Melanocyte of skin (primary cell): ENCODE results near the genes CCDC33, IMP3 and SNX33.

DNA sequence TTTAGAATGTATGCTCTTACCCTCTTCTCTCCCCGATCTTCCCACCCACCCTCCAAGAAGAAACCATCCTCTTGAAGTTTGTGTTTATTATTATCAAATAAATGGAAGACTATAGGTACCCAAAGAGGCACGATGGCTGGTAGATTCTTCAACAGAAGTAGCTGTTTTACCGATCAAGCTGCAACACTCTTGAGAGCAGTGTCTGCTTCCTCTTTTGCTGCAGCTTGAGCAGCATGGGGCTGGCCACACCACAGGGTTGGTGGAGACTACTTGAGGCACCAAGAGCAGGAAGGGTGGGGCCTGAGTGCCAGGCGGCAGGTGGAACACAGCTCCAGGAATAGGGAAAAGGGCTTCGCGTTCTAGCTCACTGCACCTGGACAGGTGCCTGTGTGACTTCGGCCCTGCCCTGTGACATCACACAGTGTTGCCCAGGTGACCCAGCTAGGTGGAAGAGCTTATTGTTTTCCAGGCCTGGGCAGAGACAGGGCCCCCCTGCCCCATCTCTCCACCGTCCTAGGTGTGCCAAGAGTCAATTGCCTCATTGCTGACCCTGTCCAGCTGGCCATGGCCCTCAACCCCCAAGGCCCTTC is at the start of gene CCDC33:
TSS of gene CCDC33 (plus strand) at position 458 of the 590 bp plus-strand sequence.
- CAGE, long polyA plus RNA, 2 experiments = no peak in any of the 2 experiments

- CAGE, long polyA plus RNA, 2 experiments = no peak in any of the 2 experiments
Measured at GRCh38 chr15:74319377-74320245, 47.8 kb downstream of the CYP11A1 start.

DNA sequence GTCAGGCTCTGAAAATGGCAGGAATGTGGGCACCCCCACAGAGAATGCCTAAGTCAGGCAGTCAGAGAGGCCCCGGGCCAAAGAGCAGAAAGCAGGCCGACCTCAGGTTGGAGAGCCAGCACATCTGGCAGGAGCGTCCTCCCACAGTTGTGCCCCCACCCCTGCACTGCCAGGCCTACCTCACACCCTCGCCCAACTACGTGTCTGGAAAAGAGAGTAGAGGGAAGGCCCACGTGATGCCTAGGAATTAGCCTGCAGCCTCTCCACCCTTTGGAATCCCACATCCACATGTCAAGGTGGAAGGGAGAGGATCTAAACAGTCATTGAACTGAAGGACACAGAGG is 10.7 kb downstream of the SEMA7A start:
- CAGE, long polyA plus RNA, 2 experiments = no peak in any of the 2 experiments

GRCh38 chr15:74428431-74428794 is 5.3 kb downstream of the SEMA7A start:
- CAGE, long polyA plus RNA, 2 experiments = no peak in any of the 2 experiments

- CAGE, long polyA plus RNA, 2 experiments = no peak in any of the 2 experiments
Measured at GRCh38 chr15:74512016-74512501, 29.0 kb upstream of the ARID3B start.

GRCh38 chr15:74624685-74625282 is 9.1 kb downstream of the CLK3 start:
- CAGE, long polyA plus RNA, 2 experiments = no peak in any of the 2 experiments

- CAGE, long polyA plus RNA, 2 experiments = no peak in any of the 2 experiments
Measured at GRCh38 chr15:74630239-74631434, 15.0 kb downstream of the CLK3 start.

GRCh38 chr15:74638589-74639532 is 23.2 kb downstream of the CLK3 start:
- CAGE, long polyA plus RNA, 2 experiments = no peak in any of the 2 experiments

- CAGE, long polyA plus RNA, 2 experiments = no peak in any of the 2 experiments
Measured at GRCh38 chr15:74795181-74796331, 13.7 kb downstream of the CSK start.

GRCh38 chr15:74802250-74803163 is 10.1 kb upstream of the LMAN1L start:
- CAGE, long polyA plus RNA, 2 experiments = no peak in any of the 2 experiments

DNA sequence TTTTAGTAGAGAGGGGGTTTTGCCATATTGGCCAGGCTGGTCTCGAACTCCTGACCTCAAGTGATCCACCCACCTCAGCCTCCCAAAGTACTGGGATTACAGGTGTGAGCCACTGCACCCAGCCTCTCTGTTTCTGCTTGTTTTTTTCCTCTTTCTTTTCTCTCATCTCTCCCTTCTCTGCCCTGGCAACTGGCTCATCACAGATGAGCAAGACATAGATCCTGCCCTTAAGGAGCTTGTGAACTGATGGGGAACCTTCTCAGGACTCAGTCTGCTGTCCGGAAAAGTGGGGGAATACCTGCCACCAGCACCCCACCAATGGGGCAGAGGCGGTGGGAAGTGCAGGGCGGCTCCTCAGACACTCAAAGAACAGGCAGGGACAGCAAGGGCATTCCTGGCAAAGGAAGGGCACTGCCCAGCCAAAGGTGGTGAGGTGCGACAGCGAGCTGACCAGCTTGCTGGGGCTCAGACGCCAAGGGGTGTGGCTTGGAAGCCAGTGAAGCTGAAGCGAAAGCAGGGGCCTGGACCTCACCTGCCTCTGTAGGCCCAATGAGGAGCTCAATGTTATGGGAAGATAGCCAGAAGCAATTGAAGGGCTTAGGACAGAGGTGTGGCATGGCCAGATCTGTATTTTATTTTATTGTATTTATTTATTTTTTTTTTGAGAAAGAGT is 4.7 kb upstream of the LMAN1L start:
- CAGE, long polyA plus RNA, 2 experiments = no peak in any of the 2 experiments

DNA sequence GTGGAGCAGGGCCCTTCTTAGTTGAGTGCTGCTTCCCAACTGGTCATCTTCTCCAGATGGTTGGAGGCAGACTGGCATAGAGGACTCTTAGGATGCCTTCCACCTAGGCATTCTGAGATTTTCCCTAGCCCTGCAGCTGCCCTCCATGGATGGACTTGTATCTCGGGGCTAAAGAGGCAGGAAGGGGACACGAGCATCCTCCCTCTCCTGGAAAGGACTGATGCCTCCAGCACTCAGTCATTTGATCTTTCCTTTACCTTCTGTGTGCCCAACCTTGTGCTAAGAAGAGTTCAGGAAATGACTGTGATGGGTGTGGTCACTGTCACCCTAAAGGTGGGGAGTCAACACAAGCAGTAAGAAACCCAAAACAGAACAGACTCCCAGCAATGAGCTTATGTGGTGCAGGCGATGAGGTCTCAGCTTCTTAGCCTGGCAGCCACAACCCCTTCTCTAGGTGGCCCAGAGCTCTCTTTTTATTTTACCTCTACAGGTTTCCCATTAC is 3.7 kb downstream of the MPI start:
- CAGE, long polyA plus RNA, 2 experiments = no peak in any of the 2 experiments

- CAGE, long polyA plus RNA, 2 experiments = no peak in any of the 2 experiments
Measured at GRCh38 chr15:74900245-74901210, 6.1 kb downstream of the FAM219B start.

DNA sequence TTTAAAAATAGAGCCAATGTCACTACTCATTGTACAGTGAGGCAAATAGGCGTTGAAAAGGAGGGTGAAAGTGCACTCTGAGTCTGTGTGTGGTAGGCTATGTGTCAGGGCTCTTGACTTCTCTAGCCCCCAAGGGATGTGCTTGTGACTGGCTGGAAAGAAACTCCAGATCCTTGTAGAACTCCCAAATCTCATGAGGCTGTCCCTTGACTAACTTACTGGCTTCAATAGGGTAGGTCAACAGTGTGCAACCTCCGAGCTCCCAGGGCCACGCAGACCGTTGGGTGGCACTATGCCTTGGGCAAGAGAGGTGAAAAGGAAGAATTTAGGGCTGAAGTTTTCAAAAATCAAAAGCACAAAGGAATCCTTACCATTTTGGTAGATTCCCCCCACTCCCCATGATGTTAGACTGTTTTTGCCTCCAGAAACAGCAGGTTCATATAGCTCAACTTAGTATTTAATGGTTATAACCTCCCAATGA is 808 bp upstream of the FAM219B start:
- CAGE, long polyA plus RNA, 2 experiments = no peak in any of the 2 experiments

DNA sequence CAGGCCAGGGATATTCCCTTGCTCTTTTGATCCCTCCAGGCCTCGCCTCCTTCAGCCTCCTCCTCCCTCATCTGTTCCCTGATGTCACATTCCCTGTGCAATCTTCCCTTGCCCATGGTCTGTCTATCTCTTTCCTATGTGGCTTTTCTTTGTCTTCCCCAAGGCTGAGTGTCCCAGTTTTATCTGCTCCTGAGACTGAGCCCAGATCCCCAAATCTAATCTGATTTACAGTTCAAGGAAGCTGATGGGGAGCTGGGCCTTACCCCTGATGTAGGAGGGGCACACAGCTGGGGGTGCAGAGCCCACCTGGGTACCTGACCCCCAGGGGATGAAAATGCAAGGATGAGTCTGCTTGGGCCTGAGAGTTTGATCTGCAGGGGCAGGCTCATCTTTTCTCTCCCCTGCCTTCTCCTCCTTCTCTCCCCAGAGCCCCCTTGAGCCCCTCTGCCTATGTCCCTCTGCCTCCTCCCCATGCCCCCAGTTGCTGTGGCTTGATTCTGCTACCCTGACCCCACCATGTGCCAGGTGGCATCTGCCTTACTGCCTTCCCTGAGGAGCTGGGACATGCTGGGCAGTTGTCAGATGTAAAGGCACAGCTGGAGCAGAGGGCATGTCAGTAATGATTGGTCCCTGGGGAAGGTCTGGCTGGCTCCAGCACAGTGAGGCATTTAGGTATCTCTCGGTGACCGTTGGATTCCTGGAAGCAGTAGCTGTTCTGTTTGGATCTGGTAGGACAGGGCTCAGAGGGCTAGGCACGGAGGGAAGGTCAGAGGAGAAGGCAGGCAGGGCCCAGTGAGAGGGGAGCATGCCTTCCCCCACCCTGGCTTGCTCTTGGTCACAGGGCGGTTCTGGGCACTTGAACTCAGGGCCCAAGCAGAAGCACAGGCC is 3.6 kb upstream of the PPCDC start:
- CAGE, long polyA plus RNA, 2 experiments = no peak in any of the 2 experiments

GRCh38 chr15:75639432-75640330 is at the start of gene IMP3:
TSS of gene IMP3 (minus strand) at chr15:75640224.
- CAGE, long polyA plus RNA, 2 experiments = start-site peak on the minus strand in 2 of 2 experiments, at chr15:75640209-75640255 at its widest, 205 to 2,750 reads per replicate

GRCh38 chr15:75647621-75648144 is at the start of gene SNX33:
TSS of gene SNX33 (plus strand) at chr15:75647912.
- CAGE, long polyA plus RNA, 2 experiments = no peak in any of the 2 experiments

- CAGE, long polyA plus RNA, 2 experiments = no peak in any of the 2 experiments
Measured at GRCh38 chr15:75700225-75700866, 12.3 kb downstream of the CSPG4 start.

GRCh38 chr15:75703905-75704141 is 8.8 kb downstream of the CSPG4 start:
- CAGE, long polyA plus RNA, 2 experiments = no peak in any of the 2 experiments

- CAGE, long polyA plus RNA, 2 experiments = no peak in any of the 2 experiments
Measured at GRCh38 chr15:75710099-75710801, 2.4 kb downstream of the CSPG4 start.